Cerebellum (tissue), 5 donors: ENCODE measurements around the genes SP100 and PTMA.

GRCh38 chr2:230415713-230416847 is at the start of gene SP100:
Gene SP100, plus strand, starts transcription at chr2:230416201.
- PRO-cap, 3 experiments, result peak in 1 of 3 experiments; most common plus-strand start chr2:230416231 (in 1); most common minus-strand start chr2:230416130 (in 1)
- RAMPAGE, long total RNA, result no peak

- PRO-cap, 3 experiments, result no peak in any of the 3 experiments
- RAMPAGE, long total RNA, result no peak
Observed at GRCh38 chr2:230513527-230513962, 97.5 kb downstream of the SP100 start.

DNA sequence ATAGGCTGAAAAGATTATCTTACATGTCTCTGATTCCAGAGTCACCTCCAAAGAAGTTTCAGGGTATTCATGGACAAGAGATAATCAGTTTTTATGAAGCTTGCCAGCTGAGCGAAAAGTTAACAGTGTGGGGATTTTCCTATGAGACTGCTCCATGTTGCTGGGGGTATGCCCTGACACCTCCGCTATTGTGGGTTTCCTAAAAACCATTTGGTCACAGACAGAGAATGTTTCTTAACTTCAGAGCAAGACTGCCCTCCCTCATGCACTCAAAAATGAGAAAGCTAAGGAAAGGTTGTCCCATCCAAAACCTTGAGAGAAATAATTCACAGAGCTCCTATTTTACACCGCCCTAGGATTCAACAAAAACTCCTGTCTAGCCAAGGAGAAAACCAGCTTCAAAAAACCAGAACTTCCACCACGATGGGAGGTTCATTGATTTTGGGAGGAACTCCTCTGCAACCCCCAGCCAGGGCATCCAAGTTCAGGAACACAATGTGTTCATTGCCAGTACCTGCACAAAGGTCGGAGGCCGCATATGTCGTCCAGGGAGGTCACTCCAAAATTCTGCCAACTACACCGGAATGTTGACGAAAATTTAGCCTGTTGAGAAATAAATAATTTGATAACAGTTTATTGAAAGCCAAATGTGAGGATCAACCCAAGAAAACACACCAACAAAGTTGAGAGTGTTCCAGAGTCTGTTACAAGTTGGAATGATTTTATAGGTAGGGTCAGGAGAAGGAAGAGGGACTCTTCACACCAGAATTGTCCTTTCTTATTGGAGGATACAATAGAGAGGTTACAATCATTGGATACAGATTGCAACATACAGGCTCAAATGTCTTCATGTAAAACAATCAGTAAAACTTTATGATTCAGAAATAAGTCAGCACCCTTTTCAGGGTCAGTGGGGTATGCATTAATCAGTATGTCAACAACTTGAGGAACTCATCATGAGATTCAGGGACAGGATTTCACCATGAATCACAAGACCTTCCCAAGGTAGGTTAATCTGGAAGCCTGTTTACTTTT is 104.4 kb downstream of the SP100 start:
- PRO-cap, 3 experiments, result no peak in any of the 3 experiments
- RAMPAGE, long total RNA, result no peak

- PRO-cap, 3 experiments, result no peak in any of the 3 experiments
- RAMPAGE, long total RNA, result no peak
Observed at GRCh38 chr2:230687371-230687760, 25.3 kb upstream of the CAB39 start.

DNA sequence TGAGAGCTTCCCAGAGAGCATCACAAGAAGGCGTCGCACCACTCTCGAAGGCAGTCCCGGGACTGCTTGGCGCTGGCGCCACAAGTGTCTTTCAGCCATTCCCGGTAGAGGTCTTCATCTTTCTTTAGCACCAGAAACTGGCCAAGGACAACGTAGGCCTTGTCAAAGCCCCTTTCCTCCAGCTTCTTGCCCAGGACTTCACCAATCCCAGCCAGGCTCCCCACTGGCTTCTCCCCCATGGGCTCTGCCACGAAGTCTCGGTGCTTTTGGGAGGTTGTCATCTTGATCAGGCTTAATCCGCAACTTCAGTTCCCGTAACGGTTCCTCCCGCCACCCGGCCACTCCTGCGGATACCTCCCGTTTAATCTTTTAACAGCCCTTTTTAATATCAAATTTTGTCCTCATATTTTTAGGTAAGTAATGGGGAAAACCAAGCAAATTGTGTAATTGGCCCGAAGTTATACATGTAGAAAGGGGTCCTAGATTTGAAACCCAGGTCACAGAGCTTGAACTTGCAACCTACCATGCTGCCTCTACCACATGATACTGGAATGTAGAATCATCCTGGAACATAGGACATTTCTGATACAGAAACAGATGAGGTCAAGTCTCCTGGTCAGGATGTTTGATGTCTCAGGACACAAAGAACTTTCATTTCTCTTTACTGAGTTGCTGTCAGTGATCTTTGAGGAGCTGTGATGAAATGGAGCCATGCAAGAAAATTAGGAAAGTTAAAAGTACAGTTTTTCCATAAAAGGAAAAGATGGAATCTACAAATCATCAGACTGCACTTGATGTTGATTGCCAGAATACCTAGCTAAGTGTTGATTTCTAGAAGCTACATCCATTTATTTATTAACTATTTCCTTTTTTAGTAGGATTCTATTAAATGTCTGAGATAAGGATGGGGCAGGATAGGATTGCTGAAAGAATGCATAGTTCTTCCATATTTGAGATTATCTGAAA is 12.8 kb downstream of the CAB39 start:
- PRO-cap, 3 experiments, result no peak in any of the 3 experiments
- RAMPAGE, long total RNA, result no peak

DNA sequence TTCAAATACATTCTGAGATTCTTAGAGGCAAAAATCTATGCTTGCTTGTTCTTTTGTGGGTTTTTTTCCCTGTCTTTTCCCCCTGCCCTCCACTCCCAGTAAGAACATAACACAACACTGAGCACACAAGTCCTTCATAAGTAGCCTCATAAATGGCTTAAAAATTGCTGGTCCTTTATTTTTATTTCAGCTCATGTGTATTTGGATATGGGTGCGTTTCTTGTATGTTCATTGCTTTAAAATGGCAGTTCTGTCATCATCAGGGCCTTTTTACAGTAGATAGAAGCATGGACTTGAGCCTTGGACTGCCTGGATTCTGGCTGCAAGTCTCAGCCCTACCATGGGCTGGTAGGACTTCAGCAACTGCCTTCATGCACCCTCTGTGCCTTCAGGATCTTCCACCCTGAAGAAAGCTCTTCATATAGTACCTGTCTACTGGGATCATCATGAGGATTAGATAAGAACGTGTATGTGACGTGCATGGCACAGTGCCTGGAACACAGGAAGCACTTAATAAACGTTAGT is 53.4 kb upstream of the ITM2C start:
- PRO-cap, 3 experiments, result no peak in any of the 3 experiments
- RAMPAGE, long total RNA, result no peak

DNA sequence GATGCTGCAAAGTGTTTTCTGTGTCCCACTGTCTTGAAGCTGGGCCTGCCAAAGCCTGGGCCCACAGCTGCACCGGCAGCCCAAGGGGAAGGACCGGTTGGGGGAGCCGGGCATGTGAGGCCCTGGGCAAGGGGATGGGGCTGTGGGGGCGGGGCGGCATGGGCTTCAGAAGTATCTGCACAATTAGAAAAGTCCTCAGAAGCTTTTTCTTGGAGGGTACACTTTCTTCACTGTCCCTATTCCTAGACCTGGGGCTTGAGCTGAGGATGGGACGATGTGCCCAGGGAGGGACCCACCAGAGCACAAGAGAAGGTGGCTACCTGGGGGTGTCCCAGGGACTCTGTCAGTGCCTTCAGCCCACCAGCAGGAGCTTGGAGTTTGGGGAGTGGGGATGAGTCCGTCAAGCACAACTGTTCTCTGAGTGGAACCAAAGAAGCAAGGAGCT is 13.6 kb downstream of the ITM2C start:
- PRO-cap, 3 experiments, result no peak in any of the 3 experiments
- RAMPAGE, long total RNA, result no peak

DNA sequence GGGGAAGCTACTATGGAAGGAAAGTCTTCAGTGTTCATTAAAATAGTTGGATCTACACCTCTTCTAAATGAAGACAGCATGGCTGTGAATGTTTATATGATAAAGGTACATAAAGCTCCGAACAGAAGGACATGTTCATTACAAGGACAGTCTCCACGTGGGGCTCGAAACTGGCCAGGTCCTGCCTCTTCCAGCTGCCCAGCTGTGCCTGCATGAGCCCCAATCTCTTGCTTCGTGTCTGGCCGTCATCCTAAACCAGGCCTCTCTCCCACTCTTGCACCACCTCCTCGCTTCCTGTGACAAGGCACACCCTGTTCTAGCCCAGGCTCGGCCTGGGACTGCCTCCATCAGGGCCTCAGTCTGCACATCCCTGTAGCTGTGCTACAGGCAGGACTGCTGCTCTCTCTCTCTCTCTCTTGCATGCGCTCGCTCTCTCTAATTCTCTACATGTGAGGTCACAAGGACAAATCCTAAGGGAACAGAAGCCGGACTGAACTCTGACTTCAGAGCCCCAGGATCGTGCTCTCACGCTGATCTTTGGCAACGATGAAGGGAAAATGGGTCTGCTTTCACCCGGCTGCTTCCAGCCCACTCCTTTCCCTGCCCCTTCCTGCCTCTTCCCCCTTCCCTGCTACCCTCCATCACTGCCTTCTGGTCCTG is 7.6 kb upstream of the GPR55 start:
- PRO-cap, 3 experiments, result no peak in any of the 3 experiments
- RAMPAGE, long total RNA, result no peak

- PRO-cap, 3 experiments, result no peak in any of the 3 experiments
- RAMPAGE, long total RNA, result no peak
Observed at GRCh38 chr2:231047181-231048442, 9.1 kb upstream of the PSMD1 start.

DNA sequence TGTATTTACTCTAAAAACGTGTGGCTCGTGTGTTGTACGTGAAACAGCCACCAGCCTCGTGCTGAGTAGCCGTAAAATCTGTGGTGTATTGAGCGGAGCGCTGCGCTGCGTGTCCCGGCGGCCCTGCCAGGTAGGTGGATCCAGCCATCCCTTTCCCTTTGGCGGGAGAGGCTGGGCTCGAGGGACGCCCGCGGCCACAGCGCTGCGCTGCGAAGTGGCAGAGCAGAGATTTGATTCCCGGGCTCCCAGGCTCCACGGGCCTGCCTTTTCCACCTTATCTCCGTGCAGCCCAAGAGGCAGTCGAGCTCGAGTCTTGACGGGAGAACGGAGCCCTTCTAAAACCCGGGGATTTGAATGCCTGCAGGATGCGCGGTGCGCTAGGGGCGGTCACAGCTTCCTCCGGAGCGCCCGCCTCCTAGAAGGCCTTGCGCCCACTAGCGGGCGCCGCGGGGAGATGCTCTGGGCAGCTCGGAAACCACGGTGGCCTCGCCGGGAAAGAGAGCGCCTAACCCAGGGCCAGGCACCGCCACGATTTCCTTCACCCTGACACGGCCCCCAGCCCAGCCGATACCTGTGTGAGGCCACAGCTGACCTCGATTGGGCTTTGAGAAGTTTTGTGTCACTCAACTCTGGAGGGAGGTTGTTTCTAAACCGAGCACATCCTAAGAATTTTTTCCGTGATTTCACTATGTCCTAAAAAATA is 3.9 kb upstream of the PSMD1 start:
- PRO-cap, 3 experiments, result peak in 1 of 3 experiments; most common plus-strand start position 180 of the sequence (in 1); most common minus-strand start position 90 of the sequence (in 1)
- RAMPAGE, long total RNA, result no peak

- PRO-cap, 3 experiments, result no peak in any of the 3 experiments
- RAMPAGE, long total RNA, result no peak
Observed at GRCh38 chr2:231057592-231057949, 904 bp downstream of the PSMD1 start.

GRCh38 chr2:231189562-231190564 is 8.6 kb upstream of the ARMC9 start:
- PRO-cap, 3 experiments, result no peak in any of the 3 experiments
- RAMPAGE, long total RNA, result no peak

DNA sequence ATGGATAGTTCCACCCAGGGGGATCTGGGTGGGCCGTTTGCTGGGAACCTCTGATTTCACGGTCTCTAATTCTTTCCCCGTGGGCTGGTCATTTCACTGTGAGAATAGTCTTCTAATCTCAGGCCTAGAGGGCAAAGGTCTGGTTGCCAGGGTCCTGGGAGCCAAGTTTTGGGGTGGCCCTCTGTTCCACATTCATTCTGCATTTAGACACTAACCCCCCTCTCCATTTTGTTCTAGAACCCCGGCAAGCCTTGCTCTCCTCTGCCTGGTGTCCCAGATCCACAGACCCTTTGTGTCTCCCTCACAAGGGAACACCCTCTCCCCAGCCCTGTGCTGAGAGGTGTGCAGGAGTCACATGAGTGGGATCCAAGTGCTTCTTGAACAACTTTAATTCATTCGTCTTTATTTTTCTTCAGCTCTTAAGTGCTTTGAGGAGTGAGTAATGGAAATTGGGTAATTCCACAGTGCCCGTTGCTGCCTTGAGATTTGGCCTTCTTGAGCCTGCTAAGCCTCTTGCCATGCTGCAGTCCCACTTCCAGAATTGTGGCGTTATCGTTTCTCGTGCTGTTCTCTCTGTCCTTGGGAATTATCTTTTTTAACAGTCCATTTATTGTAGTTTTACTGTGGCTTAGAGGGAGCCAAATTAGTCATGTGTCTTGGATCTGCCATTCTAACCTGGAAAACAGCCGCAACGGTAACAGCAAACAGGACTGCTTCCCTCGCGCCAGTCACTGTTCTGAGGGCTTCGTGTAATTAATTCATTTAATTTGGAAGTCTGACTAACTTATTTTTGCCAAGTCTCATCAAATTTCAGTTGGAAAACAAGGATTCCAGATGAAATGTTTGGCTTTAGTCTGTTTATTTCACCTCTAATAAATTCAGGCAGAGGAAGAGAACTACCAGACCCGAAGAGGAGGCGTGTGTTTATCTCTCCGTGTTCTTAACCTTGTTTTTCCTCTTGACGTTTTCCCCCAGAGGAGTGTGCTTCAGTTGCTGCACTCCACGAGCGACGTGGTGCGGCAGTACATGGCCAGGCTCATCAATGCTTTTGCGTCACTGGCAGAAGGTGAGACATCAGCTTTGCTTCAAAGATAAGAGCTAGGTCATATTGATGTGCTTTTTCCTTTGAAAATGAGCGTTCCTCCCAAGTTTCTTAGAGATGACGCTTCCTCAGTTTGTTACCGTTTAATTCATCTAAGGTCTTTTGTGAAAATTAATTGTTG is 72.0 kb downstream of the ARMC9 start:
- PRO-cap, 3 experiments, result no peak in any of the 3 experiments
- RAMPAGE, long total RNA, result no peak

DNA sequence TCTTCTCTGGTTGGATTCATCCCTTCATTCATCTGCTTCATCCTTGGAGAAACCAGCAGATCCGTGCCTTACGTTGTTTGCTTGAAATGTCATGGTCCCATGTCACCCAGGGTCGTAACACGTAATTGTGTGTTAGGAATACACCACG is 40.2 kb upstream of the B3GNT7 start:
- PRO-cap, 3 experiments, result no peak in any of the 3 experiments
- RAMPAGE, long total RNA, result no peak

- PRO-cap, 3 experiments, result no peak in any of the 3 experiments
- RAMPAGE, long total RNA, result no peak
Observed at GRCh38 chr2:231601055-231601268, 8.3 kb downstream of the TEX44 start.

GRCh38 chr2:231605358-231606038 is 12.8 kb downstream of the TEX44 start:
- PRO-cap, 3 experiments, result peak in 1 of 3 experiments; most common plus-strand start chr2:231605738 (in 1); most common minus-strand start chr2:231605669 (in 1)
- RAMPAGE, long total RNA, result no peak

DNA sequence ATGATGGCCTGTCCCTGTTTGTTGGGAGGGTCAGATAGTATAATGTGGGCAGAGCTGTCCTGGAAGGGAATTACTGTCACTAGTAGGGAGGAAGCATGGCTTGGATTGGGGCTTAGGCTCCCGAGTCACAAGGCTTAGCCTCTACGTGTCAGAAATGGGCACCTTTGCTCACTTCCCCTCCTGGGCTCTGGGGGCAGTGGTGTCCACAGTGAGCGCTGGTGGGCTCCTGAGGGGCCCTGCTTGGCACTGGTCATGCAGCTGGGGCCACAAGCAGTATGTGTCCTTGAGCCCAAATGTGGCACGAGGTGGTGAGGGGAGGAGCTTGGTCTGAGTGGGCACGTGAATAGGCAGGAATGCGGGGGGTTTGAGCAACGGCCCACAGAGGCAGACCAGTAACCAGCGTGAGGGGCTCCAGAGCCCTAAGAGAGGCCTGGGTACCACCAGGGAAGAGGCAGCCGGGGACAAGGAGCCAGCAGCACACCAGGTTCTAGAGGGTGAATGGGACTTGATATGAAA is 23.0 kb upstream of the PTMA start:
- PRO-cap, 3 experiments, result no peak in any of the 3 experiments
- RAMPAGE, long total RNA, result no peak

DNA sequence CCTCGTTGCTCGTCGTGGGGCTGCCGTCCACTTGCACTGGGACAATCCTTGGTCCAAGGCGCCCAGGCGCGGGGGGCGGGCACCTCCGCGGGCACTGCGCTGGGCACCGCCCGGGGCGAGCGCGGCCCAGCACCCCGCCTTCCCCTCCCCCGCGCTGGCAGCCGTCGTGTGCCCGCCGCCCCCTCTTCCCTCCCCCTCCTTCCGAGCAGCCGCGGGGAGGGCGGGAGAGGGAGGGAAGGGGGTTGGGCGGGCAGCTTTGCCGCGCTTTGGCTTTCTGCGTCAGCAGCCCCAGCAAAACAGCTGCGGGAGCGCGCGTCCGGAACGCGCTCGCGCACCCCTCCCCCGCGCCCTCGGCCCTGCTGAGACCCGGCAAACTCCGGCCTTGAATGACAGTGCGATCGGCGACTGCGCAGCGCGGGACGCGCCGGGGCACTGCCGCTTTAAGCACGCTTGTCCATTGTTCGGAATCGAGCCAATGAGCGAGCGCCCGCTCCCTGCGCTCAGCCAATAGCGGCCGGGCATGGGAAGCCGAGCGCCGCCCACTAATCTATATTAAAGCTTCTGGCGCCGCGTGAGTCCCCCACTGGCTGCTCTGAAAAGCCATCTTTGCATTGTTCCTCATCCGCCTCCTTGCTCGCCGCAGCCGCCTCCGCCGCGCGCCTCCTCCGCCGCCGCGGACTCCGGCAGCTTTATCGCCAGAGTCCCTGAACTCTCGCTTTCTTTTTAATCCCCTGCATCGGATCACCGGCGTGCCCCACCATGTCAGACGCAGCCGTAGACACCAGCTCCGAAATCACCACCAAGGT is at the start of gene PTMA:
TSS of gene PTMA (plus strand) at position 578 of the 806 bp plus-strand sequence.
- PRO-cap, 3 experiments, result peak in 3 of 3 experiments; most common plus-strand start position 389 of the sequence (in 1); most common minus-strand start position 200 of the sequence (in 2)
- RAMPAGE, long total RNA, result start-site peak on the plus strand centred at position 643 of the sequence, 133 bp wide, 56,478 and 75,574 reads in 2 replicates

DNA sequence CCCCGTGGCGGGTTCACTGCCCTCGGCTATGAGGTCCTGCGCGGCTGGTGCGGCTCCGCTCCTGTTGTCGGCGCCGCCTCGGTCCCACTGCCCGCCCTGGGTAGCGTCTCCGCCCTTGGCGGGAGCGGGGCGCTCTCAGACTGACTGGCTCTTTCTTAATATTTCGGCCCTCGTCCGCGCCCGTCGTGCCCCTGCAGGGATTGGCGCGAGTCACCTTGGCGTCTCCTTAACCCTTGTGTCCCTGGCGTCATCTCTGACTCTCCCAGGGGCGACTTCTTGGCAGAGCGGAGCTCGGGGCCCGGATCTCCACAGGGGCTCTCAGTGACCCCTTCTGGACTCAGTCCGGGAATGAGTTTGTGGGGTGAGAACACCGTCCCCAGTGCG is 1.3 kb downstream of the PTMA start:
- PRO-cap, 3 experiments, result peak in 2 of 3 experiments; most common plus-strand start position 276 of the sequence (in 1); most common minus-strand start position 146 of the sequence (in 2)
- RAMPAGE, long total RNA, result no peak

- PRO-cap, 3 experiments, result no peak in any of the 3 experiments
- RAMPAGE, long total RNA, result no peak
Observed at GRCh38 chr2:231713268-231713480, 4.8 kb downstream of the PTMA start.